ENCODE measurements around a stretch of chr17.

GRCh38 chr17:78683209-78683821, 98.8 kb downstream of the CYTH1 start:
CAGE:
- cytosol, long polyA minus RNA = no peak
- cytosol, long polyA plus RNA = no peak
- long polyA plus RNA = no peak
- nucleus, long polyA minus RNA = no peak
- nucleus, long polyA plus RNA = no peak

CAGE:
- cytosol, long polyA minus RNA = no peak
- cytosol, long polyA plus RNA = no peak
- long polyA plus RNA = no peak
- nucleus, long polyA minus RNA = no peak
- nucleus, long polyA plus RNA = no peak
Observed at GRCh38 chr17:78687376-78687990, 94.6 kb downstream of the CYTH1 start.

DNA sequence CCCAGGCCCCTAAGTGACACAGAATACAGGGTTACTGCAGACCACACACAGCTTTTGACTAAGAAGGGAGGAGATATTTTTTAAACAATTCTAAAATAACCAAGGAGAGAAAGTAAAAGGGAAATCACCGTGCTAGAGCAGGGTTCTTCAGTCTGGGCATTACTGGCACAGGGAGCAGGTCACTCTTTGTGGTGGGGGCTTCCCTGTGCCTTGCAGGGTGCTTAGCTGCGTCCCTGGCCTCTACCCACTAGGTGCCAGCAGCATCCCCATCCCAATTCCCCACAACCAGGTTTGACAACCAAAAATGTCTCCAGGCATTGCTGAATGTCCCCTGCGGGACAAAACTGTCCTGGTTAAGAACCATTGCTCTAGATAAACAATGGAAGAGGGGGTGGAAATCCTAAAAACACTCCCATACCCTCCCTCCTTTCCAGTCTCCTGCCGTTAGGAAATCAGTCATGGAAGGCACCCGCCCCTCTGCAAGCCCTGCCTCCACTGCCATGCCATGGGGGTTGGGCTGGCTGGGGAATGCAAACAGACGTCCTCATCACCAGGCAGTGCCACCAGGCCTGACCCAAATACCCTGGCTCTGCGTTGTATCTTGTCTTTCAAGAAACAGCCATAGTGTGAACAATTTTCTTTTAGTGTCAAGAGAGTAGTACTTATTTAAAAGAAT, 57.7 kb downstream of the CYTH1 start:
CAGE:
- cytosol, long polyA minus RNA = no peak
- cytosol, long polyA plus RNA = no peak
- long polyA plus RNA = no peak
- nucleus, long polyA minus RNA = no peak
- nucleus, long polyA plus RNA = no peak

GRCh38 chr17:78733289-78733832, 48.7 kb downstream of the CYTH1 start:
CAGE:
- cytosol, long polyA minus RNA = no peak
- cytosol, long polyA plus RNA = no peak
- long polyA plus RNA = no peak
- nucleus, long polyA minus RNA = no peak
- nucleus, long polyA plus RNA = no peak

CAGE:
- cytosol, long polyA minus RNA = start-site peak on the minus strand at chr17:78736753-78736763, 19 reads
- cytosol, long polyA plus RNA = no peak
- long polyA plus RNA = no peak
- nucleus, long polyA minus RNA = start-site peak on the minus strand at chr17:78736756-78736894, 1,119 reads
- nucleus, long polyA plus RNA = start-site peak on the minus strand at chr17:78736755-78736902, 729 and 651 reads in 2 replicates
Observed at GRCh38 chr17:78736165-78737260, 45.6 kb downstream of the CYTH1 start.

DNA sequence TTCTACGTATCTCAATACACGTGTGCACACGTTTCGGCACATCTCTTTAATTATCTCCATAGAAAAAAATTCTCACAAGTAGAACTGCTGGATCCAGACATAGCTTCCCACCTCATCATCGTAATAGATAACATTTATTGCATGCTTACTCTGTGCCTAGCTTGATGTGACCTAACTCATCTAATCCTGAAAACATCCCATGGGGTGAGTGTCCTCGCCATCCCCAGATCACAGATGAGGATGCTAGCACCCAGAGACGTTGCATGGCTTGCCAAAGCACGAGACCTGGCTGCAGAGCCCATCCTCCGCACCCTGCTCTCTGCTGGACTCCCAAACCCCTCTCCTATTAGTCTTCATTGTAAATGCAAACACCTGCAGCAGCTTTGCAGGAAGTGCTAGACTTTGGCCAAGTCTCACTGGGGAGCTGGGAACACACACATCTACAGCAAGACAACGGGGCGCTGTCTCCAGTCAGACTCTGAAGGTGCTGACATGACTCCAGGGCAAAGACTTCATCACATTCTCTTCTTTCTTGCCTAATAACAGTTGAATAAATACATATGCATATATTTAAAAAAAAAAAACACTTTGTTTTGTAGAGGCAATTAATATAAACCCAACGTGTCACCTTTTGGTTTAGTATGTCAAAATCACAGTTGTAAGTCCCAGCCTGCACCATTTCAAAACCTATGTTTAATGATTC, 43.9 kb downstream of the CYTH1 start:
CAGE:
- cytosol, long polyA minus RNA = no peak
- cytosol, long polyA plus RNA = no peak
- long polyA plus RNA = no peak
- nucleus, long polyA minus RNA = no peak
- nucleus, long polyA plus RNA = no peak

GRCh38 chr17:78759238-78759580, 22.9 kb downstream of the CYTH1 start:
CAGE:
- cytosol, long polyA minus RNA = no peak
- cytosol, long polyA plus RNA = no peak
- long polyA plus RNA = no peak
- nucleus, long polyA minus RNA = no peak
- nucleus, long polyA plus RNA = no peak

CAGE:
- cytosol, long polyA minus RNA = no peak
- cytosol, long polyA plus RNA = no peak
- long polyA plus RNA = no peak
- nucleus, long polyA minus RNA = no peak
- nucleus, long polyA plus RNA = no peak
Observed at GRCh38 chr17:78766411-78766853, 15.6 kb downstream of the CYTH1 start.

DNA sequence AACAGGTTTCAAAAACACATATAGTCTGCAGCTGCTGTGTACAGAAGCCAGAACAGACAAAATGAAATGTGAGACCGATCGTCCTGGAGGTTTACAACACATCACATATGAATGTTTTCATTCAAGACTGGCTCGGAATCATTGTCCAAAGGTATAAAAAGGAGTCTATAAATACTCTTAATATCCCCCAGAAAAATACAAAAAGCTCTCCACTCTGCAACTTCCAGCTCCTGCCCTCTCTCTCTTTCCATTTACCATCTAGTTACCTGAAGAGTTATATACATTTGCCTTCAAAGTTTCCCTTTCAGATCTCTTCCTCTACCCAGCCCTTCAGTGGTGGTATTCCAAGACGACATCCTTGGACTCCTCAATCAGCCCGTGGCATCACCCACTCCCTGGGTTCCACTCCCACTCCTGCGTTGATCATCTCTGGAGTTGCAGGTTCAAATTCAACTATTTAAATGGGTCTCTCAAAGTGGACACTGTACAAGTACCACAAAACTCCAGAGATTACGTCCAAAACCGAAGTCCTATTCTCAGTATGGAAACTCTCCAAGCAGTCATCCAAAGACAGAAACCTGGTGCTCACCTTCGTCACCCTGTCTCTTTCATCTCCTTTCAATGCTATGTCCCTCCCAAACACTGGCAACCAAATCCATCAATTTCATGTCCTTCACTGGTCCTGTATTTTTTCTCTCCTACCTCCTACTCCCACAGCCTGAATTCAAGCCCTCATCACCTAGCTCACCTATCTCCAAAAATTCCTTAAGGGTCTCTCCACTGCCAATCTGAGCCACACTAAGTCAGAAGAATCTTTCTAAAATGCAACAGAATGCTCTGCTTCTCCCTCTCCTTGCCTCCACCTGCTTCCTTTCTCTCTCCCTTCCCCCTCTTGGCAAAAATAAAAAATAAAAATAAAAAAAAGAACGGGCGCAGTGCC, 13.9 kb downstream of the CYTH1 start:
CAGE:
- cytosol, long polyA minus RNA = no peak
- cytosol, long polyA plus RNA = no peak
- long polyA plus RNA = no peak
- nucleus, long polyA minus RNA = no peak
- nucleus, long polyA plus RNA = no peak

GRCh38 chr17:78782433-78782969, 428 bp upstream of the CYTH1 start:
CAGE:
- cytosol, long polyA minus RNA = no peak
- cytosol, long polyA plus RNA = no peak
- long polyA plus RNA = no peak
- nucleus, long polyA minus RNA = no peak
- nucleus, long polyA plus RNA = no peak

DNA sequence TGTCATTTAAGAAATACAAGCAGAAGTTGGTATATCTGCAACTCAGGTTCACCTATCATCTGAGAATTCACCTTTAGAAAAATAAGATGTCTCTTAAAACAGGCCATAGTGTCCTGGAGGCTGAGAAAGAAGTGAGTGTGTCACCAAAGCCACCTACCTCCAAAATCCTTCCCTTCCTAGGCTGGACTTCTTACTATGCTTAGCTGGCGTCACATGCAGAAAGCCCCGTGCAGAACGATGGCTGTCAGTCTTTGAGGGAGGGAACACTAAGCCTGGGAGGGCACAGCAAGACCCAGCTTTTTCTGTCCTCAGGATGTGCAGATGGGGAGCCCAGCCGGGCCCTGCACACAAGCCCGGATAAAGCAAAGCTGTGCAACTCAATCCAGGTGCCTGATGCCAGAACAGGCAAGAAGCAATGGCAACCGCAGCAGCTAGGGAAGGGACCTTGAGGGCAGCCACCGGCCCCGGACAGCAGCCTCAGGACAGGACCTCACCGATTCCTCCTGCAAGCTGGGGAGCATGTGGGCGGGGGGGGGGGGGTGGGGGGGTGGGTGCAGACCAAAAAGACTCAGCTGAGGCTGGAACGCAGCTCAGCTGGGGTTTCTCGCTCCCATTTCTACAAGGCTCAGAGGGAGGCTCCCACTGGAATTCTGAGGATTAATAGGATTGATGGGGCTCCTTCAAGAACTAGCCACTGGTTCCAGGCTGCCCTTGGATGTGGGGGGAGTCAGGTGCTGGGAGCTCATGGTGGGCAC, 14.0 kb upstream of the USP36 start:
CAGE:
- cytosol, long polyA minus RNA = no peak
- cytosol, long polyA plus RNA = no peak
- long polyA plus RNA = no peak
- nucleus, long polyA minus RNA = no peak
- nucleus, long polyA plus RNA = no peak

CAGE:
- cytosol, long polyA minus RNA = no peak
- cytosol, long polyA plus RNA = no peak
- long polyA plus RNA = no peak
- nucleus, long polyA minus RNA = no peak
- nucleus, long polyA plus RNA = no peak
Observed at GRCh38 chr17:78888782-78889293, 14.2 kb downstream of the CEP295NL start.

CAGE:
- cytosol, long polyA minus RNA = no peak
- cytosol, long polyA plus RNA = no peak
- long polyA plus RNA = no peak
- nucleus, long polyA minus RNA = no peak
- nucleus, long polyA plus RNA = no peak
Observed at GRCh38 chr17:78898395-78898693, 4.7 kb downstream of the CEP295NL start.

DNA sequence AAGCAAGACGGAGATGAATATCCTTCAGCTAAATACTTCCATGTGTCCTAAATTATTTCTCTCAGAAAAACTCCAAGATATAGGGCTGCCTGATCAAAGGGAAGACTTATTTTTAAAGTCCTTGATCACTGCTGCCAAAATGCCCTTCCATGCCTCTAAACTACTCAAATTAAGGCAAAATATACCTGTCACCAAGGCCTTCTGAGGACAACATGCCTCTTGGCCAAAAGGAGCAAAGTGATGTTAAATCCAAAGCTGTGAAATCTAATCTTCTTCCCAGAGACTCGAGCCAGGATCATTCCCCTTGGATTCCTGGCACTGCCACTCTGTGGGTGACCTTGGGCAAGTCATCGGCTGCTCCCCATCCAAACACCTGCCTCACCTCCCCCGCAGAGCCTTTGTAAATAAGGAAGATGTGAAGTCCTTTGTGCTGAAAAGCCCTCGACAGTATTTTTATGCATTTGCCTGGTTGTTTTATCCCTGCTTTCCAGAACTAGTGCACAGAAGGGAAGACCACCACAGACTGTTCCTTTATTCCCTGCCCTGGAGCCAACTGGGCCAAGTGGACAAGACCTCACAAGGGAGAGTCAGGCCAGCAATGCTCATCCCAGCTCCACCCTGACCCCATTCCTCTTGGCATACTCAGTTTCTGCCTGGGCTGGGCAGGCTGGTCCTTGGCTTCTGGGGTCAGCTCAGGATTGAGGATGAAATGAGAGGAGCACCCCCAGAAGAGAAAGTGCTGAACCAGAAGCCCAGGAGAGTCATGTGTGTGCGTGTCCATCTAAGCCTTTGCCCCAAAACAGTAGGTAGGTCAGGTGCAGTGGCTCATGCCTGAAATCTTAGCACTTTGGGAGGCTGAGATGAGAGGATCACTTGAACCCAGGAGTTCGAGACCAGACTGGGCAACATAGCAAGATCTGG, 5.5 kb upstream of the CEP295NL start:
CAGE:
- cytosol, long polyA minus RNA = no peak
- cytosol, long polyA plus RNA = no peak
- long polyA plus RNA = no peak
- nucleus, long polyA minus RNA = no peak
- nucleus, long polyA plus RNA = no peak

DNA sequence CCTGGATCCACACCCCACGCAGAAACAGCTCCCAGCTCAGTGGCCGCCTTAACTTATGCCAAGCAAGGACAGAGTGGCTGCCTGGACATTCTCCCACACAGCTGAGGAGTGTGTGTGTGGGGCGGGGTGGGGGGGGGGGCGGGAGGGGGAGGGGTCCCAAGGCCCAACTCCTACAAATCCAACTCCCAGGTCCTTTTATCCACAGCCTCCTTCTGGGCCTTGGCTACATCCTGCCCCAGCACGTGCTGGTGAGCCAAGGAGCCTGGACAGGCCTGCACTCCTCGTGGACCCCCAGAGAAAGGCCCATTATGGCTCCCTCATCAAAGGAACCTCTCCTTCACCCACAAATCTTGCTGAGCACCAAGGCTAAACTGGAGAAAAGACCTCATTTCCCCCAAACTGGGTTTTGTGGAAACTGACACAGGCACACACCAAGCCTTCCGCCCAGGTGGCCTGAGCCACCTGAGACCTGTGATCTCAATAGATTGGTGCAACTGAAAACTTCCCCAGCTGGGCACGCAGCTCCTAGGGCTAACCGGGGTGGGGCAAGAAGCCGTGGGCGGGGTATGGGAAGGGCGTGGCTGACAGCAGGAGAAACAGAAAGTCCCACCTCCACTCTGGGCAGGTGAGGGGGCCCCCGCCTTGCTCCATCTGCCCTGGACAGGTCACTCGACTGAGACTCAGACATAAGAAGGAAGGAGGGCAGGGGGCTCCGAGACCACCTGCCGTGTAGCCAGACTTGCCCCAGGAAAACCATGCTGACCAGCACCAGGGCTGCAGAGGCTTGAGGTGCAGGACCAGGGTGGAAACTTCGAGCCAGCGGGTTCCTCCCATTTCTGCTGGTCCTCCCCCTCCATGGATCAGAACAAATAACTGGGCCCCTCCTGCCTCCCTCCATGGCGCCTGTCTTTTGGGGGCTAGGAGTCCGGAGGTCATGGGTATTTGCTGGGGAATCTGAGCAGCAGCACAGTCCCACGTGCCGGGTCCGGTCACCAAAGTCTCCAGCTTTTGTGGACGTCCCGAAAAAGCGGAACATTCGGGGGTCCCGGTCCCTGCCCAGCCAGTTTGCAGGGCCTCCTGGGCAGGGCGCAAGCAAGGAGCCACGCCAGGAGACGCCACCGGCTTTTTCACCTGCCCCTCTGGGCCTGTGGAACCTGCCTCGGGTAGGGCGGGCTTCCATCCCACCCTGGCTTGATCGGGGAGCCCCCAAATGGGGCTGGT, 1.5 kb downstream of the TIMP2 start:
CAGE:
- cytosol, long polyA minus RNA = no peak
- cytosol, long polyA plus RNA = no peak
- long polyA plus RNA = no peak
- nucleus, long polyA minus RNA = no peak
- nucleus, long polyA plus RNA = no peak

CAGE:
- cytosol, long polyA minus RNA = no peak
- cytosol, long polyA plus RNA = no peak
- long polyA plus RNA = no peak
- nucleus, long polyA minus RNA = no peak
- nucleus, long polyA plus RNA = no peak
Observed at GRCh38 chr17:78933807-78935087, 9.1 kb upstream of the TIMP2 start.

CAGE:
- cytosol, long polyA minus RNA = no peak
- cytosol, long polyA plus RNA = no peak
- long polyA plus RNA = no peak
- nucleus, long polyA minus RNA = no peak
- nucleus, long polyA plus RNA = no peak
Observed at GRCh38 chr17:79019740-79020758, 3.9 kb upstream of the C1QTNF1 start.

DNA sequence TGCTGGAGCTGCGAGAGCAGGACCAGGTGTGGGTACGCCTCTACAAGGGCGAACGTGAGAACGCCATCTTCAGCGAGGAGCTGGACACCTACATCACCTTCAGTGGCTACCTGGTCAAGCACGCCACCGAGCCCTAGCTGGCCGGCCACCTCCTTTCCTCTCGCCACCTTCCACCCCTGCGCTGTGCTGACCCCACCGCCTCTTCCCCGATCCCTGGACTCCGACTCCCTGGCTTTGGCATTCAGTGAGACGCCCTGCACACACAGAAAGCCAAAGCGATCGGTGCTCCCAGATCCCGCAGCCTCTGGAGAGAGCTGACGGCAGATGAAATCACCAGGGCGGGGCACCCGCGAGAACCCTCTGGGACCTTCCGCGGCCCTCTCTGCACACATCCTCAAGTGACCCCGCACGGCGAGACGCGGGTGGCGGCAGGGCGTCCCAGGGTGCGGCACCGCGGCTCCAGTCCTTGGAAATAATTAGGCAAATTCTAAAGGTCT, 24.0 kb downstream of the C1QTNF1 start:
CAGE:
- cytosol, long polyA minus RNA = no peak
- cytosol, long polyA plus RNA = no peak
- long polyA plus RNA = no peak
- nucleus, long polyA minus RNA = no peak
- nucleus, long polyA plus RNA = no peak

DNA sequence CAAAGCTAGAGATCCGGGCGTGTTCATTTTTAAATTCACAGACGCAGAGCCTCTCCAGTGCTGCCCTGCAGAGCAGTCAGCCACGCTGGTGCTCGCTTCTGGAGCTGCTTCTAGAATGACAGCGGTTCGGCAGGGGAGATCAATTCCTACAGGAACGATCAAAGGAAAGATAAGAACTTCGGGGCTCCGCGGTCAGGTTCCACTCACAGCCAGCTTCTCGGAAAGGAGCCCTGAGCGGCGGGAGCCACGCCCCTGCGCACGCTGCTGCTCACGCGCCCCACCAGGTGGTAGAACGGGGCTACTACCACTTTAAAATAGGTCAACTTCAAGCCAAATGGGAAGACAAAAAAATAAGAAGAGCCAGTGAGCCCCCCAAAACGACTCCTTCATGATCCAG, 209.8 kb downstream of the RBFOX3 start:
CAGE:
- cytosol, long polyA minus RNA = no peak
- cytosol, long polyA plus RNA = no peak
- long polyA plus RNA = no peak
- nucleus, long polyA minus RNA = no peak
- nucleus, long polyA plus RNA = no peak

DNA sequence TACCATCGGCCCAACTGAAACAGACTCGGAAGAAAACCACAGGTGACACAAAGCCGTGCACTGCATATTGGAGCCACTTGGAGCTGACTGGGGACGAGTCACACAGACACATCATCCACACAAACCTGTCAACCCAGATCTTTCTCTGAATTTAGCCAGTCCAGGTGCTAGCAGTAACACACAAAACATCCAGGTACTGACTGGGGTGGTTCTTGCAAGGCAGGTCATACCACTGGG, 14.8 kb downstream of the ENPP7 start:
CAGE:
- cytosol, long polyA minus RNA = no peak
- cytosol, long polyA plus RNA = no peak
- long polyA plus RNA = no peak
- nucleus, long polyA minus RNA = no peak
- nucleus, long polyA plus RNA = no peak

Data from keratinocyte (primary cell).